Metastatic Liver Carcinoma in the Adrenal Gland (tissue), 2 donors: ENCODE measurements around a stretch of chr2.

DNA sequence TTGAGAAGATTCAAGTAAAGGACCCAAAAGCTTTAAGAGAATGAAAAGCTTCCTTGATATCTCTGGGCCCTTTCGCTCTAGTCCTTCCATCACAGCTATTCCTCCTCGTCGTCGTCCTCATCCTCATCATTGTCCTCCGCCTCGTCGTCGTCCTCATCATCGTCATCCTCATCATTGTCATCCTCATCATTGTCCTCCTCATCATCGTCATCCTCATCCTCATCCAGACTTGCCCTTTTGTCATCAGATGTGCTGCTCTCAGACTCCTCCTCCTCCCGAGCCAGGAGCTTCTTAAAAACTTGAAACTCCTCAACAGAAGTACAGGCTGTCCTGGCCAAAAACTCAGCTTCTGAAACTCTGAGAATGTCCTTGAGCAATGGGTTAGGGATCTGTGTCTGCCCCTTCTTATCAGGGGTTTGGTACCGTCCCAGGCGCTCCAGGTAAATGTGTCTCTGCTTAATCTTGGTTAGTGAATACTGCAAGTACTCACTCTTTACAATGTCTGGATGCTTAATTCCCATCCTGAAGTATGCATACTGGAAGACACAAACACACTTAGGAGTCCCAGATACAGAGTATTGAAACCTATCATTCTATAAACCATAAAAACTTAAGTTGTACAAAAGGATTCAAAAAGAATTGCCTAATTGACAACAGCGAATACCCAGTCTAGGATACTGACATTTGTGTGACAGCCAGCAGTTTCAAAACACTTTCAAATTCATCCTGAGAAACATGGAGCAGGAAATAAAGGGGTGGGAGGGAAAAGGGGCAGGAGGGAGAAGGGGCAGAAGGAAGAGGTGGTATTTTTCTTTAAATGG is 6.0 kb downstream of the MTERF4 start:
- PRO-cap, 2 experiments = no peak in any of the 2 experiments

- PRO-cap, 2 experiments = no peak in any of the 2 experiments
These were observed 35.3 kb downstream of the ANO7 start for GRCh38 chr2:241223727-241224141.

DNA sequence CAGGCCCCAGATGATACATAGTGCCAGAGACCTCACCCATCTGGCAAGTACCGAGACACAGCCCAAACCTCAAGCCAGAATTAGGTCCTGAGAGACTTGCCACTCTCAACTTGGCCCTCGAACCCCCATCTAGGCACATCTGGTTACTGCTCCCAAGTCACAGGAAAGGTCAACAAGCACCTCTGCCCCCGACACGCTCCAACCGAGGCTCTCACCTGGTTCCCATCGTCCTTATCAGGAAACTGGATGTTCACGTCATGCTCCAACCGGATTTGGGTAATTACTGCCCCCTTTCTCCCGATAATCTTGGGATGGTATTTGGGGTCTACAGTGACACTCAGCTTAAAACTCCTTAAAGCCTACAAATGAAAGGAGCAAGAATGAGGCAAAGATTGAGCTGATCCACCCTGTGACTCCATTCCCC is 45.1 kb downstream of the ANO7 start:
- PRO-cap, 2 experiments = no peak in any of the 2 experiments

- PRO-cap, 2 experiments = no peak in any of the 2 experiments
These were observed 35.7 kb downstream of the HDLBP start for GRCh38 chr2:241279412-241280500.

DNA sequence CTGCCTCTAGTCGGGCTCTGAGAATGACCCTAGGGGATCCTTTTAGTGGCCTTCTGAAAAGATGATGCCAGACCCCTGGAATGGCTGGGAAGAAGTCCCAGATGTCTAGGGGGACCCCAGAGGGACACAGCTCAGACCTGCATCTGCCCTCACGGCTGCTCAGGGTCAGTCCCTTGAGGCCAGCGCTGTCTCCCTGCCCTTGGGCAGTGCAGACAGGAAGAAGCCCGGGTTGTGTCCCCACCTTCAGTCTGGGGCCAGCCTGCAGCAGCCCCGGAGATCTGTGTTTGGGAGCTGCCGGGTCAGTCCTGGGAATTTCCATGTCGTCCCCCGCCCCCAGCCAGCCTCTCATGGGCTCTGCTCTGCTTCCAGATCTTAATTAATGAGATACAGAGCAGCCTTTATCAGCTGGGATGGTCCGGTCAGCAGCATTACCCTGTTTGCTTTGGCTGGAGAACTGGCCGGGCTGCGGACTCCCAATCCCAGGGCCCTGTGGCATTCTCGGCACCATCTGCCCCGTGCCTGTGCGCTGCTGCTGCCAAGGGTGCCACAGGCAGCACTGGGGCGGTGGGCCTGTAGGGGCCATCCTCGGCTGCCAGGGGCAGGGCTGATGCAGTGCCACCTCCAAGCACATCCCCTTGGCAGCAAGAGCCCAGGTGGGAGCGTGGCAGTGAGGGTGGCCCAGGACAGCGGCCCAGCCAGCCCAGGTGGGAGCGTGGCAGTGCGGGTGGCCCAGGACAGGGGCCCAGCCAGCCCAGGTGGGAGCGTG is 2.4 kb downstream of the BOK start:
- PRO-cap, 2 experiments = peak in 1 of 2 experiments; most common plus-strand start position 404 of the sequence (in 1); most common minus-strand start position 286 of the sequence (in 1)

- PRO-cap, 2 experiments = no peak in any of the 2 experiments
These were observed 16.2 kb downstream of the DTYMK start for GRCh38 chr2:241670576-241670738.

DNA sequence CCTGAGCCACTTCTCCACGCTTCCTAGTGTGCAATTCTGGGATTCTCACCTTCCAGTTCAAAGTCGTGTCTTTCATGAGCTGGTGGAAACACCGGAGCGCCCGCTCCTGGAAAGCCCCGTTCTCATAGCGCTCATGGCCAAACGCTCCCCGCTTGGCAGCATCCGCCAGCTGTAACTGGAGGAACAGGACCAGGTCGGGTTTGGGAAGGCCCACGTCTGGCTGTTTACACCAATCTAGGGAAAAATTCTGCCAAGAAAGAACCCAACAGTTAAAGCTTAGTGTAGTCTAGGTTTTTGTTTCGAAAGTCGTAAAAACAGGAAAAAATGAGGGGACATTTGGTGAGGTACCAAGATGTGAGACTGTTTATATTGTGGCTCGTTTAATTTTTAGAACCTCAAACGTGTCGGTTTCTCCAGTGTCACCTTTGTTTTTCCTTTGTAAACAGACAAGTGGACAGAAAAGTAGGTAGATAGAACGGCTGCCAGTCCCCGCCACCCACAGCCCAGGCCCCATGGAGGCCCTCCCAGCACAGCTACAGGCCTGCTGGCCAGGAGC is 8.1 kb downstream of the DTYMK start:
- PRO-cap, 2 experiments = no peak in any of the 2 experiments

DNA sequence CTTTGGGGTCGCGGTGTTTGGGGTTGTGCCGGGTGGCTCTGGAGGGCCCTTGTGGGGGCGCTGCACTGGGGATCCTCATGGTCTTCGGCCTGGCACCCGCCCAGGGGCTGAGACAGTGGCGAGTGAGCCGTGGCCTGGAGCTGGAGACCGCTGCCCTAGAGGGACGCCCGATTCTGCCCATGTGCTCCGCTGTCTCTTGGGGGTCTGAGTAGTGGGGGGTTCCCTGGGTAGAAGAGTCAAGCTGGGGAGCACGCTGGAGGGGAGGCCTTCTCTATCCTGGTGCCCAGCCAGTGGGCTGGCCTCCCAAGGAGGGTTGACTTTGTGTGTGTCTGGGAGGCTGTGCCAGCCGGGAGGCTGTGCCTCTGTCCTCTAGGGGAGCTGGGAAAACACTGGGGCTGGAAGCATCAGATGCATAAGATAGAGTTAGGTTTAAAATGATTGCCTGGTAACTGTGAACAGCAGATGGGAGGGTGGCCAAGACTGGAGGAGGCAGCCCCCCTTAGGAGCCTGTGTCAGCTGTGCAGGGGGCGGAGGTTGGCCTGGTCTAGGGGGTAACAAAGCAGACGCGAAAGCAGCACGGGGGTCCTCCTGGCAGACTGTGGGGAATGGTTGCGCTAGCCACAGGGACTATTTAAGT is 1.2 kb downstream of the ING5 start:
- PRO-cap, 2 experiments = no peak in any of the 2 experiments

DNA sequence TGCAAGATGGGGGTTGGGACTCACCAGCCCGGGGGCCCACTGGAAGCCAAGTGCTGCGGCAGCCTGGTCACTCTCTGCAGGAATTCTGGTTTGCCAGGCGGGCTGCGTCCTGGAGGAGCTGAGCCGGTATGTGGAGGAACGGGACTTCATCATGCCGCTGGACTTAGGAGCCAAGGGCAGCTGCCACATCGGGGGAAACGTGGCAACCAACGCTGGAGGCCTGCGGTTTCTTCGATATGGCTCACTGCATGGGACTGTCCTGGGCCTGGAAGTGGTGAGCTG is 9.1 kb downstream of the D2HGDH start:
- PRO-cap, 2 experiments = no peak in any of the 2 experiments

DNA sequence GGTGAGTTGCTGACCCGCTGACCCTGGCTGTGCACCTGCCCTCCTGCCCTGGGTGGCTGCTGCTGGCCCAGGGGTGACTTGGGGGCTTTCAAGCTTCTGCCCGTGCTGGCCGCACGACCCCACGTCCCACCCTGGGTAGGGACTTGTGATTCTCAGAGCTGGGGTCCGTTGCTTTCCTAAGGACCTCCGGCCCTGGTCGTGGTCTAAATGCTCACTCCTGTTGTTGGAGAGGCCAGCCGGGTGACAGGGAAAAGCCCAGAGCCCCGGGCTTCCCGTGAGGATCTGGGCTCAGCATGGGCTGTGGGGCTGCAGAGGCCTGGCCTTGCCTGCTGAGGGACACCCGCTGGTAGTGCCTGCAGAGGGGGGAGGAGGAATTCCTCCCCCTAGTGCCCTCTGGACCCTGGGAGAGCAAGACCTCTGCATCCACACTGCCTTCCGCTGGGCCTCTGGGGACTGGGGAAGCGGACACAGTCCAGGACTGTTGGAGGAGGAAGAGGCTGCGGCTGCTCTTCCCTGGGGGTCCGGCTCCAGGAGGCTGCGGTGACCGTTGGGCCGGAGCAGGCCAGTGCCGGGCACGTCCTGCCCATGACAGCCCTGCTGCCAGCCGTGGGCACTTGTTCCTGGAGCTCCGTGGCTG is 6.2 kb upstream of the GAL3ST2 start:
- PRO-cap, 2 experiments = no peak in any of the 2 experiments

GRCh38 chr2:241795115-241795838 is 13.7 kb upstream of the NEU4 start:
- PRO-cap, 2 experiments = no peak in any of the 2 experiments

GRCh38 chr2:241798078-241798702 is 10.8 kb upstream of the NEU4 start:
- PRO-cap, 2 experiments = no peak in any of the 2 experiments

DNA sequence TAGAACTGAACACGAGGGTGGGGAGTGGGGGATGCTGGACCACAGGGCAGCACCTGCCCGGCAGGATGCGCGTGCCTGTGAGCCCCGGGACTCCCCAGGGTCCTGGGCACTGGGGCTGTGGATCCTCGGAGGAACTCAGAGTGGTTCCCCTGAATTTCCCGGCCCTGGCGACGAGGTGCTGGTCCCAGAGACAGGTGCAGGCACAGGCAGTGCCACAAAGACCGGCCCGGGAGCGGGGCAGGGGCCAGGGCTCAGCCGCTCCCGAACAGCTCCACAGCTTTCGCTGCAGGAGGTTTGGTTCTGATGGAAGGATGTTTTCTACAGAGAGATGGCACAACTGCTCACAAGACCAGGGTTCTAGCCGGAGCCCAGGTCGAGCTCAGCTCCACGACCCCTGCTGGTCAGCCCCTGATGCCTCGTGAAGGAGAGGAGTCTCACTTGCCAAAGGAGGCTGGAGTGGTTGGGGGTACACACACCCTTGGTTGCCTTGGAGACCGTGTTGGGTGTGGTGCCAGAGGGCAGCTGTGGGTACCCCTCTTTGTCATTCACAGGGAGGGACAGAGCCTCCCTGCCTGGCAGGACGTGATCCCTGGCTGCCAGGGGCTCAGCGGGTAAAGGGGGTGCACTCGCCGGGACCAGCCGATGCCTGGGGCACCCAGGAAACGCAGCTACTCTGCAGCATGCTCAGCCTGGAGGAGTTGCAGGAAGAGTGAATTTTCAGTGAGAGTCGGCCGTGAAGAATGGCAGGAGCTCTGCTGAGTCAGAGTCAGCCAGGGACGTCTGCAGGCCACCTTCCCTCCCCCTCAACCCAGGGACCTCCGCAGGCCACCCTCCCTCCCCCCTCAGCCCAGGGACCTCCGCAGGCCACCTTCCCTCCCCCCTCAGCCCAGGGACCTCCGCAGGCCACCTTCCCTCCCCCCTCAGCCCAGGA is 4.3 kb upstream of the NEU4 start:
- PRO-cap, 2 experiments = no peak in any of the 2 experiments

- PRO-cap, 2 experiments = no peak in any of the 2 experiments
These were observed 8.4 kb downstream of the FAM240C start for GRCh38 chr2:241891831-241892331.